Body of pancreas (tissue), 2 donors: ENCODE measurements around the genes DMRTB1 and IFT25.

GRCh38 chr1:52243140-52244199 lies 101.6 kb downstream of the ZFYVE9 start:
- PRO-cap, result no peak
- RAMPAGE, long total RNA, 2 experiments, result start-site peak on the plus strand in 1 of 2 experiments, at chr1:52243322-52243395 at its widest, 5 reads per replicate

DNA sequence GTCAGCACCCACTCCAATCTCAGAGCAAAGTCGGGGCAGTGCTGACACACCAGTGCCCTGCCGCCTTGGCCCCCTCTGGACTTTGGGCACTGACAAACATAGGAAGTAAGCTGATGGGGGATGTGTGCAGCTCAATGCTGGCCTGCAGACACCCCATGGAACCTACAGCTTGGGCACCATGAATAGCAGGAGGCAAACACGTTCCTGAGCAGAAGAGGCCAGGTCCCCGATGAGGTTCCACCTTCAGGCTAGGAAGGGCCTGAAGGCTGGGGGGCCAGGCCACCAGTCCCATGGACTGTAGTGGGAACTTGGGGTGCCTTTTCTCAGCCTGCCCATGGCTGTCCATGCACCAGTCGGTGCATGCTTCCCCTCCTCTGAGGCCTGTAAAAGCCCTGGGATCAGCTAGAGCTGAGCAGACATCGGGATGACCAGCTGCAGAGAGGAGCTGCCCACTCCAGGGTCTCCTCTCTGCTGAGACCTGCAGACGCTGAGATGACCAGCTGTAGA lies 60.1 kb downstream of the CC2D1B start:
- PRO-cap, result no peak
- RAMPAGE, long total RNA, 2 experiments, result no peak in any of the 2 experiments

DNA sequence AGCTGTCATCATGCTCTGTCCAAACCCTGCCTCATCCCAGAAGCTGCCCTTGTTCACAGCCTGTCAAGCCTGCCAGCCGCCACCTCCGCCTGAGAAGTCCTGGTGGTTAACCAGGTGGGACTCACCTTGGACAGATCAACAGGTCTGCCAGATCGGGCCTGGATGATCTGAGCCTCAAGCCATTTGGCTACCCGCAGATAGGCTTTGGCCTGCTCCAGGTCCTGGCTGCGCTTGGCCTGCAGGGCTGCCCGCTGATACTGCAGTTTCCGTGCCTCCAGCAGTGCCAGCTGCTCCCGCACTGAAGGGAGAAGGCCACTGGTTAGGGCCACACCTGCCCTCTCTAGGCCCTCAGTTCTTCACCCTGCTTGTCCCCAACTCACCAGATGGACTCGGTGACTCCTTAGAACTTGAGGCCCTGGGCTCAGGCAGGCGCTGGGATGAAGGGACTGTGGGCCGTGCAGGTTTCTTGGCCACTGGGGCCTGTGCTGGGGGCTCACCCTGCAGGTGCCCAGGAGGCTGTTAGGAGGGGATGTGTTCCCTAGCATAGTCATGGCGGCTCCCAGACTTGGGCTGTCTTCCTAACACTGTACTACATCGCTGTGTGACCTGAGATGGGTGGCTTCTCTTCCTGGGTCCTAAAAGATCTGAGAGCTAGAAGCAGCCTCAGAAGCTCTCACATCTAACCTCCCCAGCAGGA lies 8.5 kb downstream of the CC2D1B start:
- PRO-cap, result no peak
- RAMPAGE, long total RNA, 2 experiments, result no peak in any of the 2 experiments

DNA sequence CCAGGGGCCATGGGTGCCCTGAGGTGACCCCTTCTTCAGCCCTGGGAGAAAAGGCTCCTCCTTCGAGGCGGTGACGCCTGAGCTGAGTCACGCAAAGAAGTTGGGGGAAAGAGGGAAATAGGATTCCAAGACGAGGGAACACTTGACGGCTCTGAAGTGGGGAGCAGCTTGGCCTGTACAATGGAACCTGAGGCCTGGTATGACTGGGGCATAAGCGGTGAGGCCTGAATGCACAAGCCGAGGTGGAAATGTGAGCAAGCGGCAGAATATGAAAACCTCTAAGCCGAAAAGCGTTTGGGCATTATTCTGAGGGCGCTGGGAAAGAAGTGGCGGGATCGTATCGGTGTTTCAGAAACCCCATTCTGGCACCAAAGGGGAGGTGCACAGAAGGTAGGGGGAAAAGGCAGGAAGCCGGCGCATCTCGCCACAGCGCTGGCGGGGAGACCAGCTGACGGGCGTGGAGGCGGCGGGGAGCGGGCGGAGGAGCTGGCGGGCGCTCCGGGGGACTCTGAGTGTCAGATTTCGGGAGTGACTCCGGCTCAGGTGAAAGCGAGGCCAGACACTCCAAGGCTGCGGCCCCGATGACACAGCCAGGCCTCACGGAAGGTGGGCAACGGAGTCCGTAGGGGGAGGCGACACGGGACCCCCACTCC lies 562 bp downstream of the CC2D1B start:
- PRO-cap, result unidirectional peak, plus-strand start at position 120 of the sequence; unidirectional peak, plus-strand start at position 427 of the sequence; bidirectional peak, plus-strand start at position 558 of the sequence, minus-strand start at position 514 of the sequence
- RAMPAGE, long total RNA, 2 experiments, result no peak in any of the 2 experiments

- PRO-cap, result no peak
- RAMPAGE, long total RNA, 2 experiments, result no peak in any of the 2 experiments
Measured at GRCh38 chr1:52368797-52369451, 2.9 kb upstream of the CC2D1B start.

DNA sequence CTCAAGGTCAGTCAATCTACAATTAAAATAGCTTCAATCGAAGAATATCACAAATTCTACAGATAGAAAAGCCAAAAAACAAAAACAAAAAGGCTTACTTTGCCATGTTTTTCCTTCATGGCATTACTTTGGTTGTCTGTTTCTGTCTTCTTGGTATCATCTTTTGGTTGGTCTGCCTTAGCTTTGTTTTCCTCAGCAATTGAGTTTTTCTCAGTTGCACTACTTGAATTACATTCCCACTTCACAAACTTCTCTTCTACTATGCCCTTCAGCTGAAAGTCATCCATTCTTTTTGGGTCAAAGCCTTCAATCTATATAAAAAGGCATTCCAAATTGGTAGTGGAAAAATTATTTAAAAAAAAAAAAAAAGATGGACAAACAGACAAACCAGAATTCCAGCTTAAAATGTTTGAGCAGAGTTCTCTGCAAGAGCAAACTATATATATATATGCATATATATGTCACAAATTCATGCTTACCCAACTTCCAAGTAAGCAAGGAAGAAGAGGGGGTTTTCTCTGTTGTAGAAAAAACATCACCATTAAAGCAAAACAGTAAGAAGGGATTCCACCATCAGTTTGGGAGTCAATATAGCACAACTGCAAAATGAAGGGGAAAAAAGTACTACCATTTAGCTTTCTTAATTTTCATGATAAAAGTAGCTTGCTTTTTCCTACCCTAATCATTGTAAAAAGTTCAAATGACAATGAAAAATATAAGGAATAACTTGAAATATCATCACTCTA lies 71.4 kb downstream of the TUT4 start:
- PRO-cap, result no peak
- RAMPAGE, long total RNA, 2 experiments, result no peak in any of the 2 experiments

- PRO-cap, result no peak
- RAMPAGE, long total RNA, 2 experiments, result no peak in any of the 2 experiments
Measured at GRCh38 chr1:52633915-52634570, 1.1 kb downstream of the SHISAL2A start.

- PRO-cap, result no peak
- RAMPAGE, long total RNA, 2 experiments, result no peak in any of the 2 experiments
Measured at GRCh38 chr1:52911397-52912316, 9.9 kb downstream of the ECHDC2 start.

- PRO-cap, result no peak
- RAMPAGE, long total RNA, 2 experiments, result no peak in any of the 2 experiments
Measured at GRCh38 chr1:53090420-53091287, 28.6 kb downstream of the PODN start.

DNA sequence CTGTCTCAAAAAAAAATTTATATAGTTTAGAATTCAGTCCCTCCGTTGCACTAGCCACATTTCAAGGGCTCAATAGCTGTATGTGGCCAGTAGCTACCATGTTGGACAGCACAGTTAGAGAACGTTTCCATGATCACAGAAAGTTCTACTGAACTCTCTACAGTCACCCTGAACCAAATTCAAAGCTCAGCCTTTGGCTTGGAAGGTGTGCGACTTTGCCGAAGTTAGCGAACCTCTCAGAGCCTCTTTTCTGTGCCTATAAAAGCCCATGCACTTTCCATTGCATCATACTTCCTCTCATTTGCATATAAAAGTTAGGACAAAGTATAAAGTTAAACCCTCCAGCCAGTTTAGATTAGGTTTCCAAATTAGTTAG lies 4.7 kb upstream of the SLC1A7 start:
- PRO-cap, result no peak
- RAMPAGE, long total RNA, 2 experiments, result no peak in any of the 2 experiments

- PRO-cap, result no peak
- RAMPAGE, long total RNA, 2 experiments, result no peak in any of the 2 experiments
Measured at GRCh38 chr1:53197799-53198418, 1.3 kb downstream of the CPT2 start.

GRCh38 chr1:53225929-53227106 lies 5.9 kb upstream of the CZIB start:
- PRO-cap, result no peak
- RAMPAGE, long total RNA, 2 experiments, result no peak in any of the 2 experiments

GRCh38 chr1:53237709-53238108 lies 609 bp downstream of the MAGOH start:
- PRO-cap, result no peak
- RAMPAGE, long total RNA, 2 experiments, result no peak in any of the 2 experiments

- PRO-cap, result no peak
- RAMPAGE, long total RNA, 2 experiments, result no peak in any of the 2 experiments
Measured at GRCh38 chr1:53350036-53350614, 22.3 kb upstream of the LRP8 start.

- PRO-cap, result no peak
- RAMPAGE, long total RNA, 2 experiments, result no peak in any of the 2 experiments
Measured at GRCh38 chr1:53416967-53417449, 42.2 kb upstream of the DMRTB1 start.

DNA sequence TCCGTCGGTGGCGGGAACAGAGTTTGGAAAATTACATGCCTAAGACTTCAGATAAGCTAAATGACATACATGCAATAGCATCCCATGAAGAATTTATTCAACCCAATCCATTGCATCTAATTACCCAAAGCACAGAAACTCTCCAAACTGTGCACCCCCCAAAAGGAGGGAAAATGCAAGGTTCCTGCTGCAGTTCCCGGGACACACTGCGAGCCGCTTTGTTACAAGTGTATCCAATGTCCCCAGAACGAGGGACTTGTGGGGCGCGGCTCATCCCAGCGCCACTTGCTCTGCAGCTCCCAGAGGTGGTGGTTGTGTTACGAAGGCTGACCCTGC lies at the start of gene DMRTB1:
Gene DMRTB1 (plus strand): TSS at position 284 of the 336 bp plus-strand sequence.
- PRO-cap, result no peak
- RAMPAGE, long total RNA, 2 experiments, result no peak in any of the 2 experiments

- PRO-cap, result unidirectional peak, minus-strand start at chr1:53945574; unidirectional peak, minus-strand start at chr1:53945669
- RAMPAGE, long total RNA, 2 experiments, result start-site peak on the minus strand in 2 of 2 experiments, at chr1:53945573-53945676 at its widest, 374 to 476 reads per replicate
Measured at GRCh38 chr1:53945248-53946207, at the start of gene IFT25. Gene IFT25, minus strand, starts transcription at chr1:53945699.

GRCh38 chr1:54095799-54096480 lies 42.5 kb downstream of the TCEANC2 start:
- PRO-cap, result no peak
- RAMPAGE, long total RNA, 2 experiments, result no peak in any of the 2 experiments

GRCh38 chr1:54263077-54263731 lies 63.2 kb downstream of the MRPL37 start:
- PRO-cap, result no peak
- RAMPAGE, long total RNA, 2 experiments, result no peak in any of the 2 experiments

DNA sequence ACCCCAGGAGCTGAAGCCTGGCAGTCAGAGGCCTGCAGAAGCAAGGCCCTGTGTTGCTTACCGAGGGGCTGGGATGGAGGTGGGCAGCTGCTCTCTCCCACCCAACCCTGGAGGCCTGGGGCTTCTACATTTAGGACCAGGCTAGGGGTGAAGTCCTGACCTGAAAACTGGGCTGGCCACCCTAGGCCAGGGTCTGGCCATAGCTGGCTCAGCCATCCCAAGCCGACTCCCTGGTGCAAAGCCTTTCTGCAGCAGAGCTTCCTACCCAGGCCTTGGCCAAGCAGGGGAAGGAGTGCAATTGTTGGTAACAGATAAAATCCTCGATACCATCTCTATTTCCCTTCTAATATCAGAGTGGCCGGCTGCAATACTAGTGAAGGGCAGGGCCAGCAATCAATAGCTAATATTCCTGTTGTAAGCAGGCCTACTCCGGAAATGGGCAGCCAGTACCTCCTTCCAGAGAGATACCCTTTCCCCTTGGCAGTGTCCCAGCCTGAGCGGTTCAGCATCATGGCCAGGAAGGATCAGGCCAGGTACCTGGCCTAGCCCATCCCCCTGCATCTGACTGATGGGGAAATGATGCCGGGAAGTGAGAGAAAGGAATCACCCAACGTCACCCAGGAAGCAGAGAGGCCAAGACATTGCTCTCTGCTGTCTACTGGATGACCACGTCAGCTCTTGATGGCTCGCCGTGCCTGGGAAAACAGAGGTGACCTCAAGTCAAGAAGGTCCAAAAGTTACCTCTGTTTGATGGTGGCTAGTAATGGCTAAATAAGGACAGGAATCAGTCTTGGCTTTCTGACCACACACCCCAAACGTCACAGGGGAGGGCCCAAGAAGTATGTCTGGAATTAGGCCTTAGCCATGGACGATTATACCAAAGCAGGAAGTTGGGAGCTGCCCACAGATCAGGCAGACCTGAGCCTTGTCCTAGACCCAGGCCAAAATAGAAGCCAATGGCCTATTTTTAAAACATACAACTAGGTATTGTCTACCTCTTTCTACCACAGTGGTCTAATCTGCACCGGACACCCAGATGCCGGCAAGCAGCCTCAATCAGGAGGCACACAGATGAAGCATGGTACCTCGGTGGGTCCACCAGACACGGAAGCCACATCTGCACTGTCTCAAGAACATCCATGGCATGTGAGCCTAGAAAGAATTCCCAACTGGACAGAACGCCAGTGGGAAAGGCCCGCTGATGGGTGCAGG lies 79.0 kb downstream of the MRPL37 start:
- PRO-cap, result no peak
- RAMPAGE, long total RNA, 2 experiments, result no peak in any of the 2 experiments